HGPS cell (cell line): Measurements from ENCODE around the genes IRS2 and COL4A2.

DNA sequence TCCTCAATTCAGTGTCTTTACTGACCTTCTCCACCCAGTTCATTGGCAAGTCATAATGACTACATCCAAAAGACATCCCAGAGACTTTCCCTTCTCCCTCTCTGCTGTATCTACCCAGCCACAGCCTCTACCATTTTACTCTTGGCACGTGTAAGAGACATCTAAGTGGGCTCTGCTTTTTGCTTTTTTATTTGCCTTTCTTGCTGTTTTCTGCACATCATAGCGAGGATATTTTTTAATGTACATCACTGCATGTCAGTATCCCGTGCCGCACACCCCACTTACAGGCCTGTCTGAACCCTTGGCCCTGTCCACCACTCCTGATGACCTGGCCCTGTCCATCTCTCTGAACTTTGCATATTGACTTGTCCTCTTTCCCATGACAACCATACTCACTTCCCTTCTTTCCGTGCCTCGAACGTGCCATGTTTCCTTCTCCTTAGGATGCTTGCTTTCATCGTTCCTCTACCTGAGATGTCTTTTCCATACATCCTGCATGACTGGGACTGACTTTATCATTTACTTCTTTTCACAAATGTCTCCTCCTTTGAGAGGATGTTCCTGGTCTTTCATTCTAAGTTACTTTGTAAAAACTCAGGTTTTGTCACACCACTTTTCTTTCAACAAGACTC is 391.8 kb downstream of the IRS2 start:
- RRBS: no CpG with 5 or more reads among the region's 8 CpGs

GRCh38 chr13:109412653-109412915 is 373.8 kb downstream of the IRS2 start:
- RRBS: no CpG with 5 or more reads among the region's 9 CpGs

DNA sequence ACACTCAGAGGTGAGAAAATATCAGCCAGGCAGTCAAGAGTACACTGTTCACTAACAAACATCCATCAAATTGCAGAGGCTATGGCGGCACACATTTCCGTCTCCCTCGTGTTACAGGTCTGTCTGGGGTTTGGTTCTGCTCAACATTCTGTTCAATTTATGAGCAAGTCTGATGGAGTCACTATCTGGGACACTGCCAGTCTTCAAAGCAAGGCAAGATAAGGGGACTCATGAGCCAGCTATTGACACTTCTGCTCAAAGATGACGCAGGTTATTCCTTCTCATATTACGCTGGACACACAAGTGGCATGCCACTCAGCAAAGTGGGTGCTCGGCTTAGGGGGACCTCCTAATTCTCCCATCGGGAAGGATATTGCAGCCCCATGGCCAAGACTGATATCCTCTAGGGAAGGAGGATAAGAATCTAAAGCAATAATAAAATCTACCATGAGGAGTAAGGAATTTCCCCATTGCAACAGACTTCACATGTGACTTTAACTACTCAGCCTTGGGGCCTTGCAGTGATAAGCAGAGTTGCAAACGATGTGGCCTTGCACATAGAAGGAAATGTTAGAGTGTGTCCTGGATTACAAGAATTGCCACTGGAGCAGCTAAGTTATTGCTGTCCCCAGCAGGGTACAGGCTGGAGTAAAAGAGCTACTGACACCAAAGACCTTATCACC is 306.3 kb downstream of the IRS2 start:
- RRBS: no CpG with 5 or more reads among the region's 8 CpGs

DNA sequence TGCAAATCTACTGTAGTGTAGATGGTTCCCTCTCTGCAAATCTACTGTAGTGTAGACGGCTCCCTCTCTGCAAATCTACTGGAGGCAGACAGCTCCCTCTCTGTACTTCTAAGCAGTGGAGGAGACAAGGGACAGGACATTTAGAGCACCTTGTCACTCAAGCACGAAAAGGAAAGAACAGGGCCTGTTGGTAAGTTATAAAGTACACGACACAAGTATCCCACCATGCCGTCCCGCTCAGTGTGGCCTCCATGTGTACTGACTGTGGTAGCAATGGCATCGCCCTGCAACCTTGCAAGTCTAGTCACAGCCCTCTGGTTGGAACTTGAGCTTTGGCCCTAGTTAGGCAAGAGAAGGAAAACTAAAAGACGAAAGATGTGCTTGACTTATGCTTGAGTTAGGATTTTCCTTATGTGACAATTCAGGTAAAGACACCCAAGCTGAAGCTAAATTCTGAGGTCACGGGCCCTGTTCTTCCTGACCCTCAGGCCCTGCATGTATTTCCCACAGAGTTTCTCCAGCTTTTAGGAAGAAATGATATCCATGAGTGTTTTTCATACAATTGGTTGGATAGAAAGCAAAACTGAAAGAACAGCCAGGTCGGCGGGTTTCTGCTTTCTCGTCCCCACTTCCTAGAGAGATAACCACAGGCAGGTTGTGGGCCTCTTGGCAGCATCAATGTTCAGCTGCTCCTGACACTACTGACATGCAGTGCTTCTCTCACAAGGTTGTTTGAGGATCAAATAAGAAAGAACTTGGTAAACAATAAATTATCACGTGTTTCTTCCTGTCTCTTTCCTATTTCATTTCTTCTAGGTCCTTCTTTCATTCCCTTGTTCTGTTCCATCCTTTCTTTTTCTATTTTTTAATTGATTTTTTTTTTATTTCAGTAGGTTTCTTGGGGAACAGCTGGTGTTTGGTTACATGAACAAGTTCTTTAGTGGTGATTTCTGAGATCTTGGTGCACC is 216.2 kb downstream of the IRS2 start:
- RRBS: no CpG with 5 or more reads among the region's 12 CpGs

DNA sequence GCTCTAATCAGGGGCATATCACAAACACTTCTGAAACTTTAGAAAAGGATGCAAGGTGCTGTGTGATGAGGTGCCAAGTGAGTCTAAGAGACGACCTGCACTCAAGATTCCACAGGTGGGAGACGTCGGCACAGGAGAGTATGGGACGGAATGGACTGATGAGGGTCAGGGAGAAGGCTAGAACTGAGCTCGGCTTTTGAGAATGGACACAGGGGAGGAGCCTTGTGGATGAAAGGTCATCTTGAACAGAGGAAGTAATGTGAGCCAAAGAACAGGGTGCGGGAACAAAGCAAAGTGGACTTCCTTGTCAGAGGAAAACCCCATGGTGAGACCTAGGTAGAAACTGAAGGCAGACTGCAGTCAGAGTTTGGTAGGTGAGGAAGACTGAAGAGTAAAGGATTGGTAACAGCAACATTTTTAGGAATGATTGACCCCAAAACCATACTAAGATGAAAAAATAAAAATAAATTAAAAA is 199.3 kb downstream of the IRS2 start:
- RRBS: no CpG with 5 or more reads among the region's 6 CpGs

DNA sequence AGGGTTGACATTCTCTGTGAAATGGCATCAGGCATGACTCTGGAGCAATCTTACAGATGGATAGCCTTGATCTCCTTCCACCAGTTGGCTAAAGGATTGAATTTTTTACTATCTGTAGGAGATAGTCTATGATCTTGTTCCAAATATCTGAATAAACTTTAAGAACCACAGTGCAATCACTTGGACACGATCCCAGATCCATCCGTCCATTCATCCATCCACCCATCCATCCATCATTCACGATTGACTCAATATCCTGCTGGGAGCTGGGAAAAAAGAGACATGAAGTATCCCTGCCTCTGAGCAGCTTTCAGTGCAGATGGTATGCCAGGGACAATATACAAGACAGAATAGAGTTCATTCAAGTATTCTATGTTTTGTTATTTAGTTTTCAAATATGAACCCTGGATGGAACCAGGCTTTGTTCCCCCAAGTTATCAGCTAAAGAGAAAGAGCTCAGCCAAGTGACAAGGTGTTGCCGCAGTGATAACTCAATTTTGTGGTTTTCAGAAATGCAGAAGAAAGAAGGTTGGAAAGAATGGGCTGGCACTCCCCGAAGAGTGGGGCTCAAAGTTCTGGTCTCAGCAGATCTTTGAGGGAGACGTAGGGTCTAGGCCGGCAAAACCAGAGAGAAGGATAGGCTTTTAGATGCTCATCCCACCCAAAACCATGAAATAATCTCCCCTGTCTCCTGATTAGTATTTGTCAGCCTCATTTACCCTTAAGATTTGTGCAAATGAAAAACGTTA is 66.3 kb downstream of the IRS2 start:
- RRBS: no CpG with 5 or more reads among the region's 8 CpGs

DNA sequence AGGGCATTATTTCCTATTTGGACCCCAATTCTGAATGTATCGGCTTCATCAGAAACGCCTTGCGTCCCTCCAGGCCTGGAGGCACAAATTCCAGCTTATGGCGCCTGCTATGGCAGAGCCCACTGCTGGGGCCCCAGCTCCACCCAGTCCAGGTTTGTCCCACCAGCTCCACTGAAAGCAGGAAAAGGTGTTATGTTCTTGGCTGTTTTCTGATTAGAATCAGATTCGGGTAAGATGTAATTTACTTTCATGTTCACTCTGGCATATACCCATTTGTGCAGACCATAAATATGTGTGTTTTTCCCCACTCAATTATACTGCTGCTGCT is 6.5 kb downstream of the IRS2 start:
- RRBS: no CpG with 5 or more reads among the region's 5 CpGs

GRCh38 chr13:109786420-109786718 is at the start of gene IRS2:
IRS2 (minus strand) TSS chr13:109786583.
- RRBS: 2% methylated on average over 5 of the region's 47 CpGs

GRCh38 chr13:109787134-109788181 is 1.1 kb upstream of the IRS2 start:
- RRBS: 2% methylated on average over 6 of the region's 90 CpGs

DNA sequence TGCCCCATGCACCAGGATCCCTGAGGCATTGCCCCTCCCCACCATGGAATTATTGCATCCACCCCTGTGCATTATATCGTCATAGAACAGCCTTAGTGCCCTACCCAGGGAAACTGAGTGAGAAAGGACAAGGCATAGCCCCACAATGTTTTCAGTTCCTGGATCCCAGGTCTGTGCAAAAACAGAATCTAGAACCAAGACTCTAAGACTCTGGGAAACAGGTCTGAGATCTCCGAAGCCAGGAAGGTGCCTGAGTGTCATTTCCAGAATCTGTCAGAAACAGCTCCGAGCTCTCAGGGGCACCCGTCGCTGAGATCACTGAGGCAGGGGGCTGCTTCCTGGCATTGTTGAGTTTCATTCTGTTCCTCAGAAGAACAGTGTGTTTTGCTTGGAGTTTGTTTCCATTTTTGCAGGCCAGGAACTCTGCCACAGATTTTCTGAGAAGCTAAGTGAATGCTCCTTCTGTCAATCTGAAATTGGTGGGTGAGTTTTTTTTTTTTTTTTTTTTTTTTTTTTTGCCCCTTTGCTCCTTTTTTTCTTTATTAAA is 237.3 kb upstream of the IRS2 start:
- RRBS: no CpG with 5 or more reads among the region's 5 CpGs

GRCh38 chr13:110126196-110127095 is 180.5 kb downstream of the COL4A1 start:
- RRBS: no CpG with 5 or more reads among the region's 18 CpGs

DNA sequence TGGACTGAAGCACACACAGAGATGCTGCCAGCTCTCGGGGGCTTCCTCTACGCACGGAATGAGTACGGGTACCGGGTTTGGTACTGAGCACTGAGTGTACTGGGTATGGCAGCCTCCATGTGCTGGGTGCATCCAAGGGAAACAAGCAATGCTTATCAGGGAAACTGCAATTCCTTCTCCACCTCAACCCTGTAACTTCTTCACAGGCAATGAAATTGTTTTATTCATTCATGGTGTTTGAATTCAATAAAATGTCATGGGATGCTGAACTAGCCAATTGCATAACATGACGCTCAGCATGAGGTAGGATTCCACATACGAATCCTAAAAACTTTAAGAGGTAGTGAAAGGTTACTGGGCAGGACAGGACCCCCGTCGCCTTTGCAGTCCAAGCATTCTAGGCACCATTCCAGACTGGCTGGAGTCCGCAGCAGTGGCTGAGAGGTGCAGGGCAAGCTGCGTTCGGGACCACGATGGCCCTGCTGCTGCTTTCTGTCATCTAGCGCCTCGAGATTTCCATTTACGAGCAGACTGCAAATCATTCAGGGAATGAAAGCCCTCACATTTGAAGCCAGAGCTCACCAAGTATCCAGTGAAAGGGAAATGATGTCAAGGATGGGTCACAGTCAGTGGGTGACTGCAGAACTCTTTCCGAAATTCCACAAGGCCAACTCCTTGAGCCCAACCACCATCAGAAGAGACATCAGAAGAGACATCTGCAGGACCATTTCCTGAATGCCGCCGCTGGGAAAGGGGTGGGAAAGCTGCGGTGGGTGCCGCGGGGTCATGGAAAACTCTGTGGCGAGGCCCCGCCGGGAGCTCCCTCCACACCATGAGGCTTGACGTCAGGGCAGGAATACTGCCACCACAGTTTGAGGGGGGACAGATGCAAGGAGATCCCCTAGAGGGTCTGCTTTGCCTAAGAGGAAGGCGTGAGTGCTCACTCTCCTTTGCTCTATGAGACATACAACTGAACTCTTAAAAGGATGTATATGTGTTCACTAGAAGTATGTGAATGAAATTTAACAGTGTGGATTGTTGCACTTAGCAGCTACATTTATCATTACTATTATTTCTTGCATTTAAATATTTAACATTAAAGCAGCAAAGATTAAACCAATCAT is 88.3 kb downstream of the COL4A1 start:
- RRBS: no CpG with 5 or more reads among the region's 27 CpGs

- RRBS: no CpG with 5 or more reads among the region's 2 CpGs
Observed at GRCh38 chr13:110226213-110226637, 80.7 kb downstream of the COL4A1 start.

DNA sequence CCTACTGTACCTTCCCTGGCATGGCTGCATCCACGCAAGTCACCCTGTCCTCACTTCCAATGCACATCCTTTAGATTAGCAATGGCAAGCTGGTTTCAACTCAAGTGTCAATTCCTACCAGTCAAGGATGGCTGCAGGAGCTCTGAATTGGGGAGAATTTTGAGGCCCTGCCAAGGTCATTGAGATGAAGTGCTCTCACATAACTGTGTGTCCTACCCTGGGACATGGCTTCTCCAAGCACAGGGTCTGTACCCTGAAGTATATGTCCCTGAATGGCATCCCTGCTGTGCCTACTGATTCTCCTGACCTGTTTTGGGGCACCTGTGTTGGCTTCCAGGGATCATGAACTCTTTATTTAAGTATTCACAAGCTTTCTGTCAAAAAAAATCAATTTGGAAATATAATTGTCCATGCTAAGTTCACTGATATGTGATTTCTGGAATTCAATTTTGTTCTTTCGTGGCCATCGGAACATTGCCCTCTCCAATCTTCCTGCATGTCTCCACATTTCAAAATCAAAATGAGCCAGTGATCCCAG is 24.4 kb downstream of the COL4A1 start:
- RRBS: no CpG with 5 or more reads among the region's 3 CpGs

GRCh38 chr13:110307220-110308061 is at the start of gene COL4A2:
COL4A2 (plus strand) TSS chr13:110307284.
- RRBS: 2% methylated on average over 48 of the region's 93 CpGs

GRCh38 chr13:110314921-110315223 is 7.8 kb downstream of the COL4A2 start:
- RRBS: 89% methylated on average over 2 of the region's 4 CpGs

DNA sequence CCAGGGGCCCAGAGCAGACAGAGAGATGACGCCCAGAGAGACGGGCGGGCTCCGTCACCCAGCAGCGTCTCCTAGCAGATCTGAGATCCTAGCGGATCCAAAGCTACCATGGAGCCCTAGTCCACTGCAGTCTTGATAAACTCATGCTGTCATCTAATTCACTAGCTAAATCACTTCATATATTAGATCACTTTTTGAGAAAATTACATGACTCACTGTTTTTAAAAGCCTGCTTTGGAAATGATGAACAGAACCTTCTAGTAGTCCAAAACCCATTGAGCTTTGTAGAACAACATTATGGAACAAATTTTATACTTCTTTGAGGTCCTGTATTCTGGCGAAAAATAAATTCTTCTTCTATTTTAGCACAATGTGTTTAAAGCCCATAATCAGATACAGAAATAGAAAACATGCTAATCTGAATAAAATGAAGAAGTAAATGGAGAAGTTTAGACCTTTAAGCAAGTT is 21.6 kb downstream of the COL4A2 start:
- RRBS: no CpG with 5 or more reads among the region's 7 CpGs

GRCh38 chr13:110330520-110331054 is 23.5 kb downstream of the COL4A2 start:
- RRBS: no CpG with 5 or more reads among the region's 11 CpGs

DNA sequence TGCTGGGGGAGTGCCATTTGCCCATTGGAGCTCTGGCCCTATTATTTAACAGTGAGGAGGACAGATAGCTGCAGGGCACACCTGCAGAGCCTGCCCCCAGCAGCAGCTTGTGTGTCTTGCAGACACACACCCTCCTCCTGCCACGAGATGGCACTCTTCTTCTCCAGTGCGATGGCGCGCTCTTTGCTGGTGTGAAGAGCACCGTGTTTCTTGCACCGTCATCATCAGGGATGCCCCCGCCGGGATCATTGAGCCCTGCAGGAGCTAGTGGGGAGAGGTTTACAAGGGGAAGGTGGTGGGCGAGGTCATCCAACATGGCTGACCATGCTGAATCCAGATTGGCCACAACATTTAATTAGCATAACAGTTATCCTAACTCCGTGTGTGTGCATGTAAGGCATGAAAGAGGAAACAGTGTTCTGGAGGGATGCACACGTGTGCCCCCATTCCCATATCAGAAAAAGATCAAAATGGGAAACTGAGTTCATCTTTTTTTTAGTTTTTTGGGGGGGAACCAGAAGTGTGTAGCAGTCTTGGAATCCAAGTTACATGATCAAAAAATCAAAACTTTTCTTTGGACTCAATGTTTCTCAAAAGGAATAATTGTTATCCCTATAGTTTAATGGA is 105.5 kb downstream of the RAB20 start:
- RRBS: no CpG with 5 or more reads among the region's 11 CpGs

GRCh38 chr13:110473013-110473702 is 88.4 kb downstream of the RAB20 start:
- RRBS: 92% methylated on average over 7 of the region's 13 CpGs